ENCODE results near the gene RBM33.

DNA sequence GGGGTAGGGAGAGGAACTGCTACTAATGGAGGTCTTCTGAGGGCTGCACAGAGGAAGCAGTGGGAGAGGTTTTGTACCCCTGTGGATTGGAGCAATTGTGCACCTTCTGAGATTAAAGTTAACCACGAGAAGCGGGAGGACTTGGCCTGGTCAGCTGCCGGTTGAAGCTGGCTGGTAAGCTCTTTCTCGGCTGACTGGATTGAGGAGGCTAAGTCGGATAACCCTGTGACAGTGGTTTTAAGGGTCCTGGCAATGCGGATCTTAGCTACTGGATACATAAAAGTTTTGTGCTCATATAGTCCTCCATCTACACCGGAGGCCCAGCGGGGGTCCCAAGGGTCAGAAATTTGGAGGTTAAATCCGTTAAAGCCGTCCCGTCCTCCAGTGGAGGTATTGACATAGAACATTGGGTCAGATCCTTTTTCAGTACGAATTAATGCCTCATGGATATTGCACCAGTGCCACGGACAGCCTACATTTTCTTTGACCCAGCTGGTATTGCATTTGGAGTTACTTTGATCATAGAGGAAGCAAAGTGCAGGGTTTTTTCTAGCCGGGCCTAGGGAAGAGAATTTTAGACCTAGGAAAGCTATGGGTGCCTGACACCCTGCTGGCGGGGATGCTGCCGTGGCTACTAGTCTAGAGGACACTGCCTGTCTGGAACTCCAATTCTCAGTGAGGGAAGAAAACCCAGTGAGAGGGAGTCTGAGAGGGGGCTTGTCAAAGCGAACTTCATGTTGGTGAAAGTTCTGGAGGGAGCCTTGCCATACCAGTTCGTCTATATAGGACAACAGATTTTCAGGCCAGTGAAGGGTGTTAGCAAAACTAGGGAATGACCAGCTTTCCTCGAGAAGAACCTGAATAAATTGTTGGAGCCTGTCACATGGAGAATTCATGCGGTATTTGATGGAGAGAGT, 641.7 kb upstream of the DPP6 start:
- PRO-cap, result no peak

DNA sequence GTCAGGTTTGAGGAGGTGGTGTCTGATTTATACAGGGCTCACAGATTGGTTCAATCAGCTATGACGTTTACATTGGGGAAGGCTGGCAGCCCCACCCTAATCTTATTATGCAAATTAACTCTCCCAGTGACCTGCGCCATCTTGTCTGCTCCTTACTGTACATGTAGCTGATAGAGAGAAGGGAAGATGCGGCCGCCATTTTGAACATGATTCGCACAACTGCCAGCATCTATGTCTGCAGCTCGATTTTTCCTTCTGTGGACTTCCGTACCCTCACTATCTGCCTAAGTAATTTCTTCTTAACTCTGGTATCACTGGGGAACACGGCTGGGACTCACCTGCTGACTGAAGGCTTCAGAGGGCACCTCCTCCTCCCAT, 618.9 kb upstream of the DPP6 start:
- PRO-cap, result no peak

DNA sequence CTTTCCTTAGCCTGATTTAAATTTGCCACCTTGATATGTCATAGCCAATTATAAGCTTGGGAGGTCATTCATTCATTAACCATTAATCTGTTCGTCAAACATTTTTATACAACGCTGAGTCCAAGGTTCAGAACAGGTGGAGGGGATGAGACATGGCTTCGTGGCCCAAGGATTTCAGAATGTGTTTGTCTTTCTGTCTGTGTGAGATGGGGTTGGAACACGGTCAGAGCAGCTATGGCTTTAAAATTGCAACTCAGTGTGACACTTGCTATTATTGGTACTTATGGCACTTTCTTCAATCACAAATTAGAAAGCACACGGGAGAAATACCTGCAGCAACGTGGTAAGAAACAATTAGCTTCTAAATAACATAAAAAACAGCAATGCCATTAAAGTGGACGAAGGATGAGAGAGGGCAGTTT, 157.9 kb downstream of the PAXIP1 start:
- PRO-cap, result no peak

DNA sequence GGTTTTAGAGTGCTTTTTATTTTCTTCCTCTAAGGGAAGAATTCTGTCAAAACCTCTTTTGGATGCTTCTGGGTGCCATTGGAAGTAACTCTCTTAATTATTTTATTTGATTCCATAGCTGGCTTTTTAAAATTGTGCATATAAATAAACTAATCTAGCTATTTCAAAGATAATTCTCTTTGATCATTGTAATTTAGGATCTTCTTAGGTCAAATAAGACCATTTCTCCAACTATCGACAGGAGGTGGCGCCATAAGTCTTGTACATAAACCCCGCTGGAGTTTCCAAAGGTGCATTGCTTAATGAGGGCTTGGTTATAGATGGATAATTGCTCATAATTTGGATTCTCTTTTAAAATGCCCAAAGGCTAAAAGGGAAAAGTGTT, 75.5 kb downstream of the PAXIP1 start:
- PRO-cap, result no peak

GRCh38 chr7:154967485-154968040, 35.4 kb downstream of the PAXIP1 start:
- PRO-cap, result no peak

GRCh38 chr7:155214313-155215327, 83.1 kb upstream of the INSIG1 start:
- PRO-cap, result no peak

DNA sequence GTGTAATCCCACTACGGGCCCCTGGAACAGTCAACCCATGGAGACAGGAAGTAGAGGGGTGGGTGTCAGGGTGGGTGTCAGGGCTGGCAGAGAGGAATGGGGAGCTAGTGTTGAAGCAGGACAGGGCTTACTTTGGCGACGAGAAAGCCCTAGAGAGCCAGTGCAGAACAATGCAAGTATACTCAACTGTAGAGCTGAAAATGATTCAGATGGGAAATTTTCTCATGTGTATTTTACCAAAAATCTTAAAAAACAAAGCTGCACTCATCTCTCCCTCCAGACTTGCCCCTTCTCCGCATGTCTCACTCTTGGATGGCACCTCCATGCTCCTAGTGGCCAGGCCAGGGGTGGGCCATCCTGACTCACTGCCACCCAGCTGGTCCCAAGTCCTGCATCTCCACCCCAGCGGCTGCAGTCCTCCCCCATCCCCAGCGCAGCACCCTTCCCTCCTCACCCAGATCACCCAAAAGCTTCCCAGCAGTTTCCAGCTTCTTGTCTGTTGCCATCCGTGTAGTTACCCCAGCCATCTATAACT, 53.1 kb upstream of the INSIG1 start:
- PRO-cap, result no peak

DNA sequence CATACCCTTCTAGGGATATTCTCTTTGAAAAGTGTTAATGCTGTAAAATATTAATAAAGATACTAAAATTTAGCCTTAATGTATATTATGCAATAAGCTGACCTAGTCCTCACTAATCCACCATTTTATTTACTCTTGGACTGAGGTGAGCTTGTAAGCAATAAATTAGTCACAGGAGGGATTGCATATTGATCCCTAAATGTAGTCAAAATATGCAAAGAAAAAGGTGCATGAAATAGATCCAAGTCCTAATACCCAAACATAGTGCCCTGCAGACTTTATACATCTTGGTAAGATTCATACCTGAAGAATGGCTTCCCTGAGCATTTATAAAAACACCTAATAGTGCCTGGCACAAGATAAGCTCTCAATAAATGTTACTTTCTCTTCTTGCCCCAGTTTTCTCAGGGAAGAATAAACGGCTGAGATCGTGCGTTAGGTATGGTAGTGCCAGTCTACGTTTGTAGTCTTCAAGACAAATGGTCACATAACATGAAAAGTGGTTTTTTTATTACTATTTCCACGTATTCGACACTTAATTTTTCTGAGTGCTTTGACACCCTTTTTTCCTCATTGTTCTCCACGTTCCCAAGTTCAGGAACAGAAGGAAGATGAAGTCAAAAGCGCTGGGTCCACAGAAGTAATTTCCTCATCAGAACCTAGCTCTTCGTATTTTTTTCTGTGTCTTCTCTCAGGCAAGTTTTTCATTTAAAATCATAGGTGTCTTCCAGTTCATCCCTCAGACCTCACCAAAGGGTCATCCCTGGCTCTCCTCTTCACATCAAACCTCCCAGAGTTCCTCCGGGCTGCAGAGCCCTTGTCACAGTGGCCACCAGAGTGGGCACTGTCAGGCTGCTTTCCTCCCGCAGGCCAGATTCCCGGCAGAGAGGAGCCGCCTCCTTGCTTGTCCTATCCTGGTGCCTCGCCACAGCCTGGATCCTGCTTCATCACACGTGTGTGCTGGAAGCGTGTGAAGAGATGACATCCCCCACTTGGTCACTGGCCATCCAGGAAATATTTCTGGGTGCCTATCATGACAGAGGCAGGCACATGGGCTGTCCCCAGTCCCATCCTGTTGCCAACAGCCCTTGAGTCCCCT, 14.6 kb downstream of the INSIG1 start:
- PRO-cap, result no peak

DNA sequence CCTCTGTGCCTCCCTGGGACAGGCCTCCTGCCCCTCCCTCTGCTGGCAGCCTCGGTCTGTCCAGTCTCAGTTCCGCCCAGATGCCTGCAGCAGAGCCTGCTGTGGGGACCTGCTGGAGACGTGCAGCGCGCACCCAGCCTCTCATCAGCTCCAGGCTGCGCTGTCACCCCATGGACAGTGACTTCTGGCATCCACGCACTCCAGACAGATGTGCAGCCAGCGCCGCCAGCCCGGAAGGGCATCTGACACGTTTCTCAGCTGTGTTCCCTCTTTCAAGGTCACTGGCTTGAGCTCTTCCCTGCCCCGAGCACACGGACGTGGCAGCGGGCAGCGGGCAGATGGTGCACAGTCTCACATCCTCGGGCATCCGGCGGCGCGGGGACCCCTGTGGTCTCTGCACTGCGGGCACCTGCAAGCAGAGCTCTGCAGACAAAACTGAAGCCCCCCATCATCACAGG, 60.7 kb downstream of the INSIG1 start:
- PRO-cap, result no peak

- PRO-cap, result no peak
These were observed 6.0 kb upstream of the RBM33 start for GRCh38 chr7:155638411-155638817.

GRCh38 chr7:155643864-155644981, at the start of gene RBM33:
Gene RBM33 (plus strand): TSS chr7:155644661.
- PRO-cap, result bidirectional peak, plus-strand start at chr7:155644708, minus-strand start at chr7:155644386

- PRO-cap, result no peak
These were observed 2.0 kb downstream of the RBM33 start for GRCh38 chr7:155646480-155646871.

GRCh38 chr7:155698207-155698828, 53.9 kb downstream of the RBM33 start:
- PRO-cap, result no peak

- PRO-cap, result no peak
These were observed 81.0 kb downstream of the SHH start for GRCh38 chr7:155731244-155731684.

DNA sequence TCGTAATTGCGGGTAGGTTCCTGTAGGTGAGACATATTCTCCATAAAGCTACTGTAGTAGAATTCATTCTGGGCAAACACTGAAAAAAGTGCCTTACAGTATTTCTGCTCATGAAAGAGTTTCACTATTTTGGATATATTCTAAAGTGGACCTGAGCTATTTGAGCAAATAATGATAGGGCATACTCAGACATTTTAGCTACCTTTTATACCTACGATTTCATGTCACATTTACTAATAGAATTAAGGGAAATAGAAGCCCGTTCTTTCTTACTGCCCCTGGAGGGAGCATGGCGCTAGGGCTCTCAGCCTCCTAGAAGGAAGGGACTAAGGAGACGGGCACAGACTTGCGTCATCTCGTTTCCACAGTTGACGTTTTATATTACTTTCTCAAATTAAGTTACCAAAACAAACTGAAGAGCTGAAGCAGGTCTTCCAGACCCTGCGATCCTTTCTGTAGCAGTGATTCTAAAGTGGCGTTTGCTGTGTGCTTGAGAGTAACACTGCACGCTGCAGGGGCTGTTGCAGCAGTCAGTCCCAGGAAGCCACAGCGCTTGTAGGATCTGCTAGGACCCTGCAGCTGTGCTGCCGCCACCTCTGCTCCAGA, 36.1 kb downstream of the SHH start:
- PRO-cap, result no peak

DNA sequence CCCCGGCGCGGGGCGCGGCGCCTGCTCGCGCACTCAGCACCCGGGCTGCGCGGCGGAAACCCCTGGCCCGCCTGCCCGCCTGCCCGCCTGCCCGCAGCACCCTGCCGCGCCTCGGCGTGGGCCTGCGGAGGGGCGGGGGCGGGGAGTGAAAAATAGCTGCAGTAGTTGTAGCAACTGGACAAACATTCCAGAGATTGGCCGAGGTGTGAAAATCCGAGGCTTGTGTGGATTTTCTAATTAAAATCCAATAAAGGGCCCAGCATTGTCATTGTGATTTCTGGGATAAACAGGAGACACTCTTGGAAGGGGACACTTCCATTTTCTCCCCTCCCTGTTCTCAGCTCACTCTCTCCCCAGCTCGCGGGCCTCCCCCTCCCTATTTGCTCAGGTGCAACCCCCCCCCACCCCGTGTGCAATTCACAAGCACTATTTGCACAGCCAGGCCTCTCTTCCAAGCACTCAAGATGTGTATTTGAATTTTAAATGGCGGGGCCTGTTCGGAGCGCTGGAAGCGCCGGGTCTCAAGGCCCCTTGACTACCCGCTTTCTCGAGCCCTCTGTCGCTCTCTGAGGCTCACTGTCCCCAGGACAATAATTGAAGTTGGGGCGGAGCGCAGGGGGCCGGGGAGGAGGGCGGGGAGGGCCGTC, 8.0 kb downstream of the SHH start:
- PRO-cap, result no peak

DNA sequence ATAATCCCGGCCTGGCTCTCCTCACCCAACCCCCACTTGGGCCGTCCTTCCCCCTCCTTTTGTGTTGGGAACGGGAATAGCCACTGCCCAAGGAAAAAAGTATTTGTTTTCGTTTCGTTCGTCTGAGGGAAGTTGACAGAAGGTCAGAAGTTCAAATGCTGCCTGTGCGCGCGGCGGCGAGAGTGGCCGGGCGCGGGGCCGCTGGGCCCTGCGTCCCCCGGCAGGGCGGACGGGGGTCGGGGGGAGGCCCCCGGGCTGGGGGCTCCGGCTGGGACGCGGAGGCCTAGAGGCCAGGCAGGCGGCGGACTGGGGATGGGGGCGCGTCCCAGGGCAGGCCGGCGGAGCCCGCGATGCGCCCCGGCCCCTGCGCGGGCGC, 2.7 kb downstream of the SHH start:
- PRO-cap, result no peak

- PRO-cap, result no peak
These were observed 272.5 kb upstream of the RNF32 start for GRCh38 chr7:156368052-156368499.

GRCh38 chr7:156535490-156535696, 105.2 kb upstream of the RNF32 start:
- PRO-cap, result no peak

GRCh38 chr7:156545135-156545619, 95.4 kb upstream of the RNF32 start:
- PRO-cap, result no peak